ENCODE measurements around a stretch of chr16.

- RRBS, result no CpG with 5 or more reads among the region's 3 CpGs
Measured at GRCh38 chr16:48116570-48116892, 39.3 kb downstream of the ABCC12 start.

DNA sequence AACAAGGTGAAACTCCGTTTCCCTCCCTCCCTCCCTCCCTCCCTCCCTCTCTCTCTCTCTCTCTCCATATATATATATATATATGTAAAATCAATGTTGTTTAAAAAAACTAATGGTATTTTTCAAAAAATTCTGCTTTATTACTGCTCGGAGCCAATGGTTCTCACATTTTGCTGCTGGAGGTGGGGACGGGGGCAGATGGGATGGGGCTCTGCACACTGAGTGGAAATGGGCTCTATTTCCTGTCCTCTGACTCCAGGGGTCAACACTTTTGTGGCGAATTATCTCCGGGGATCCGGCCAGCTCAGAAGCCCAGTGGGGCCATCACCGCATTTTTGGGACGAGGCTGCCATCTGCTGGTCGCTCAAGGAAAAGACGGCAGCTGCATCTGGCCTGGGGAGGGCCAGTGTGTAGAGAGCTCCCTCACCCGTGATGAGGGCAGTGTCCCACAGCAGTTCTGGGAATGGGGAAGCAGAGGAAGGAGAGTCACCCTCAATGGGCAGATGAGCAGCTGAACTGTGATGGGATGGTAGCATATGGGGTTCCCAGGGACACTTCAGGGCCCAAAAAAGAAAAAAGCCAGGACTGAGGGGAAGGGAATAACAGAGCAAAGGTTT is 9.0 kb upstream of the ABCC12 start:
- RRBS, result no CpG with 5 or more reads among the region's 11 CpGs

GRCh38 chr16:48204144-48205044 is 39.7 kb upstream of the LONP2 start:
- RRBS, result no CpG with 5 or more reads among the region's 11 CpGs

GRCh38 chr16:48405806-48406405 is 20.7 kb upstream of the SIAH1 start:
- RRBS, result no CpG with 5 or more reads among the region's 7 CpGs

DNA sequence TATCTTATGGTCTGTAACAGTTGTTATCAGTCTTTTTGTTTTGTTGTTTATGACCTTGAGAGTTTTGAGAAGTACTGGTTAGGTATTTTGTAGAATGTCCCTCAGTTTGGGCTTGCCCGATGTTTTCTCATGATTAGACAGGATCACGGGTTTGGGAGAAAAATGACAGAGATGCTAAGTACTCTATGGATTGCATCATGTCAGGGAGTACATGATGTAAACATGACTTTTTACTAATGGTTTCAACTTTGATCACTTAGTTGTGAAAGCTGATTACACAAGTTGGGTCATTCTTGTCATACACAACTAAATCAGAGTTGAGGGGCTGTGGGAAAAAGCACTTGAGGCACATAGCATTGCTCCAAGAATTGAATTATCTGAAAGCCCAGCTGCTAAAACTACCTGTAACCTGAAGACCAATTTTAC is 94.8 kb upstream of the SIAH1 start:
- RRBS, result no CpG with 5 or more reads among the region's 2 CpGs

- RRBS, result no CpG with 5 or more reads among the region's 9 CpGs
Measured at GRCh38 chr16:48578261-48578933, 31.6 kb downstream of the N4BP1 start.

DNA sequence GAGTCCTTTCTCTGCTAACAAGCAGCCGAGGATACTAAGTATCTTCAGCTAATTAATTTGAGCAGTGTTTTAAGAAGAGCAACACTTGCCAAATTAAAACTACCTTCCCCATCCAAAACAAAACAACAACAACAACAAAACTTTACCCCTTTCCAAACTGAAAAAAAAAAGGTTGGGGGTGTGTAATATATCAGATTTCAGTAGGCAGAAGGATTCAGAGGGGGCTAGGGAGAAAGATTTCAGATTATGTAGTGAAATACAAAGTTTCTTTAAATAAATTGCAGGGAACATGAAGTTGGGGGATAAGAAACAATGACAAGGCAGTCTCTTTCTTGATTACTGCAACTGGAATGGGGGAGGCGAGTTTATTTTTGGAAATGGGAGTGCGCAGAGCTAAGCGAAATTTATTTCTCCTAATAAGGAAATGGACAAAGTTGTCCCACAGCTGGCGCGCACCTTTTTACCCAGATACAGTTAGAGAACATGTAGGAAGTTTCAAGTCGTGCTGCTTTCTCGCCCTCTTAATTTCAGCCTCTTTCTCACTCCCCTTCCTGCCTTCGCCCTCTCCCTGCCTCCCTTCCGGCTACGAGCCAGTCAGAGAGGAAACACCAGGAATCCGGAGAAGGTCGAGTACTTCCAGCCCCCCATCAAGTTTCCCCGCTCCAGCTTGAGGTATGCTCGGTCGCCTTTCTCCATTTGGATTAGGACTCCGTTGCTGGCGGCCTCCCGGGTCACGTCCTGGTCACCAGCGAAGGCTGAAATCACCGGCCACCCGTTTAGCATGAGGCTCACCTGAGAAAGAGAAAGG is 2.6 kb downstream of the CBLN1 start:
- RRBS, result 89% methylated on average over 8 of the region's 23 CpGs

- RRBS, result no CpG with 5 or more reads among the region's 13 CpGs
Measured at GRCh38 chr16:49469954-49470442, 96.4 kb downstream of the C16orf78 start.

DNA sequence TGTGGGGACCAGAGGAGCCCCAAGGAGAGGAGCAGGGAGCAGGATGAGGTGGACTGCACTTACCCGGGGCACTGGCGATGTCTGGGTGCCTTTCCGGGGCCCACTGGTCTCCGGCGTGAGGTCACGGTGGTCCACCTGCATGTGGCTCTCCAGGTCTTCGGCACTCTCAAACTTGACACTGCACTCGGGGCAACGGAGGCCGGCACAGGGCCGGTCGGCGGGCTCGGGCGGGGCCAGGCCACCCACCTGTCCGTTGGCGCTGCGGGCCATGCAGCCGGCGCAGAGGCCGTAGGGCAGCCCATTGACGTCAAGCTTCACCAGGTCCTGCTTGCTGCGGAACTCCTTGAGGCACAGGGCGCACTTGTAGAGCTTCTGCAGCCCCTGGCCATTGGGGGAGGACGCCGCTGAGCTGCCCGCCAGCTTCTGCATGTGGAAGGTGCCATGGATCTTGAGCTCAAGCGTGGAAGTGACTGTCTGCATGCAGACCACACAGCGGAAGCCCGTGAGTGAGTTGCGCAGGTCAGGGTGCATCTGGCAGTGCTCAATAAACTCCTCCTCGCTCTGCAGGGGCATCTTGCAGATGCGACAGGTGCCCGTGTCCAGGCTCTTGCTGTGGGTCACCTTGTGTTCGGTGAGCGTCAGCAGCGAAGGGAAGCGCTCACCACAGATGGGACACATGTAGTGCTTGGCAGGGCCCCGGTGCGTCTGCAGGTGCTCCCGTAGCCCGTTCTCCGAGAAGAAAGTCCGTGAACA is 220.1 kb downstream of the ZNF423 start:
- RRBS, result 95% methylated on average over 15 of the region's 44 CpGs

DNA sequence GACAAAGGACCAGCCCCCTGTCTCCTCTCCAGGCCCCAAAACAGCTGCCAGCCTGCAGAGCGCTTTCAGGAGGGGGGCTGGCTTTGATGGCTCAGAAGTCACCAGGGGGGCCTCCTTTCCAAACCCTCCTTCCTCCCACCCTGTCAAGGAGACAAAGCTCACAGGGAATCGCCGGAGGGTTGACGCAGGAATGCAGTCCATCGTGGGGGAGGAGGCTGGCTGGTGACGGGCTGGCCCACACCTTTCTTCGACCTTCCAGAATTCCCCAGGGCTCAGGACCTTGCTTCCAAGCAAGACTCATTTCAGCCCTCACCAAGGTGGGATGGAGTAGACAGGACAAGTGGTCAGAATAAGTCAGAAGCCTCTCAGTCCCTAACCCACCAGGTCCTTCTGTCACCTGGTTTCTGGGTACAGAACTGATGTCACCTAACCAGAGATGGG is 159.1 kb downstream of the ZNF423 start:
- RRBS, result no CpG with 5 or more reads among the region's 7 CpGs

- RRBS, result 1% methylated on average over 23 of the region's 81 CpGs
Measured at GRCh38 chr16:49858219-49859071, 2.5 kb upstream of the ZNF423 start.

- RRBS, result no CpG with 5 or more reads among the region's 9 CpGs
Measured at GRCh38 chr16:49923949-49924531, 68.1 kb upstream of the ZNF423 start.

DNA sequence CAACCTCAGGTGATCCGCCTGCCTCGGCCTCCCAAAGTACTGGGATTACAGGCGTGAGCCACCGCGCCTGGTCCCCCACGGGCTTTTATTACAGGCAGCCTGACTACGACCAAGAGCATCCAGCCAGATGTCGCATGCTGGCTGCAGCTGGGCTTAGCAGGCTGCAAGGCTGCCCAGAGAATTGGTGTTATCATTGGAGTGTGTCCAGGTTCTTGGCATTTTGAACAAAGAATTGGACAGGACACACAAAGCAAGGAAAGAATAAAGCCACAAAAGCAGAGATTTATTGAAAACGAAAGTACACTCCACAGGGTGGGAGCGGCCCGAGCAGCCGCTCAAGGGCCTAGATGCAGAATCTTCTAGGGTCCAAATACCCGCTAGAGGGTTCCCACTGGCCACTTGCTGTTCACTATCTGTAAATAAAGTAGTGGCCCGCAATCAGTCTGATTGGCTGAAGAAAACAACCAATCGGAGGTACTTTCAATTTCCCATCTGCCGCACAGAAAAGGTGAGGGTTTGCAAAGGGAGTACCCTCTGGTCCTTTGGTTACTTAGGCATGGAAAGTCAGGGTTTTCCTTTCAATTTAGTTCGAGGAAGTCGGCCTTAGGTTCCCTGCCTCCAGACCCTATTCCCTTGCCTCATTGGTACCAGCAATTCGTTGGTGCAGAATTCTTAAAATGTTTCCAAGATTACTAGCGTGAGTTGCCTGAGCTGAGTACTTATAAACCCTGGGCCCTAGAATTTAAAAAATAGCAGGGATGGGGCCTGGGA is 38.6 kb upstream of the CNEP1R1 start:
- RRBS, result no CpG with 5 or more reads among the region's 20 CpGs

GRCh38 chr16:50153324-50153789 is 251 bp downstream of the TENT4B start:
- RRBS, result under 1% methylated on average over 20 of the region's 61 CpGs

DNA sequence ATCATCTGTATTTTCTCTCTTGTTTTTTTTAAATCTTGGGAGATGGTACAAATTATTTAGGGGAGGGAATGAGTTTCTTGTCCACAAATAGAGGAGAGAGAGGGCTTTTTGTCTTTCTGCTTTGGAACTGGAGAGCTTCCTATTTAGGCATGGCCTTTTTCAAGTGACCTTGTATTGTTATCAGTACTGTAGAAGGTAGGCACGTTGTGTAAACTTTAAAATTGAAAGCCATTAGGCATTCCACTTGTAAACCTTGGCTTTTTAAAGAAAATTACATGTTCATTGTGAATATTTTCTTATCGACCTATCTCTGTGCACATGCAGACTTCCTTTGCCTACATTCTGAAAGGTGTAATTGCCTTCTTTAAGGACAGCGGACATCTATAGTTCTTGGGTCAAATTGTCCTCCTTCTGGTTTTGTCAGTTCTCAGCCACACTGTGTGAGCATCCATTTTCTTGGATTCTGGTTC is 50.2 kb downstream of the TENT4B start:
- RRBS, result no CpG with 5 or more reads among the region's 3 CpGs

DNA sequence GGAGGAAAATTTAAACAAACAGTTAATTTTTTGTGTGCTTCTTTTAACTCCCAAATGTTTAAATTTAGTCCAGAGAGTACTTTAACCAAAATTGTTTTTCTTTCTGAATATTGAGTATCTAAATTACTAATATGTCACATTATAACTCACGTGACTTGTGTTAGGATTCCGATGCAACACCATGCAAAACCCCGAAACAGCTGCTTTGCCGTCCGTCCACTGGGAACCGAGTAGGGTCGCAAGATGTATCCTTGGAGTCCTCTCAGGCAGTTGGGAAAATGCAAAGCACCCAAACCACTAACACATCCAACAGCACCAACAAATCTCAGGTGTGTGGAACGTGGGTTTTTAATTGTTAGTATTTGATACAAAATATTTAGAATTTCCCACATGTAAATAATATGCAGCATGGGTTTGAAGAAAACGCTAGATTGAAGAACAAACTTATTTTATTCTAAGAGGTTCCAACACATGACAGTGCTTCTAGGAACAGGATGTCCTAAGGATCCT is 38.6 kb upstream of the ADCY7 start:
- RRBS, result no CpG with 5 or more reads among the region's 9 CpGs

- RRBS, result no CpG with 5 or more reads among the region's 16 CpGs
Measured at GRCh38 chr16:50263119-50263900, 3.0 kb upstream of the ADCY7 start.

- RRBS, result no CpG with 5 or more reads among the region's 8 CpGs
Measured at GRCh38 chr16:50272056-50272528, 5.7 kb downstream of the ADCY7 start.

- RRBS, result no CpG with 5 or more reads among the region's 4 CpGs
Measured at GRCh38 chr16:50275511-50275931, 9.2 kb downstream of the ADCY7 start.

- RRBS, result 96% methylated on average over 1 of the region's 8 CpGs
Measured at GRCh38 chr16:50324169-50324824, 44.5 kb downstream of the BRD7 start.